Tibial artery (tissue), 1 donor: ENCODE data around the genes USP17L13 and USP17L29.

- PRO-cap, result no peak
Observed at GRCh38 chr4:7084577-7085249, 16.8 kb upstream of the GRPEL1 start.

- PRO-cap, result no peak
Observed at GRCh38 chr4:7313296-7313911, 121.1 kb downstream of the SORCS2 start.

- PRO-cap, result no peak
Observed at GRCh38 chr4:7490070-7490360, 55.3 kb upstream of the PSAPL1 start.

DNA sequence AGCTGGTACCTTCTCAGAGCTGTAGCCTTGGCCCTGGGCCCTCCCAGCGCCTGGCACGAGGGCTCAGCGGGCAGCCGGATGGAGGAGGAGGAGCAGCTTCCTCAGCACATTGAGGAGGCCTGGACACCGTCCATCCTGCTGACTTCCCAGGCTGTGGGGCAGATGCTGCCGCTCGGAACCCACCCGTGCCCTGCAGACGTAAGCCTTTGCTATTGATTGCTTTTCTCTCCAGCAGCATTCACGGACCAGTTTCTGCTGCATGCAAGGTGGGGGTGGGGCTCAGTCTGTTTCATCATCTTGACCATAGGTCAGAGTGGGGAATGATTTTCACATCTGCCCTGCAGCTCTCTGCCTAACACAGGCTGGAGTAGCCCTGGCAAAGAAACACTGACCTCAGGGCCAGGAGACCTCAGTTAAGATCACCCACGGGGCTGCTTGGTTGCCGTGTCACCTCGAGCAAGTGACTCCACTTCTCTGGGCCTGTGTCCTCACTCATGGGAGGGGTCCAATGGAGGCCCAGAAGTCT, 80.8 kb upstream of the PSAPL1 start:
- PRO-cap, result no peak

GRCh38 chr4:7531044-7532192, 96.7 kb upstream of the PSAPL1 start:
- PRO-cap, result no peak

- PRO-cap, result no peak
Observed at GRCh38 chr4:7872182-7872647, 67.4 kb downstream of the AFAP1 start.

- PRO-cap, result no peak
Observed at GRCh38 chr4:7983150-7983837, 43.6 kb upstream of the AFAP1 start.

DNA sequence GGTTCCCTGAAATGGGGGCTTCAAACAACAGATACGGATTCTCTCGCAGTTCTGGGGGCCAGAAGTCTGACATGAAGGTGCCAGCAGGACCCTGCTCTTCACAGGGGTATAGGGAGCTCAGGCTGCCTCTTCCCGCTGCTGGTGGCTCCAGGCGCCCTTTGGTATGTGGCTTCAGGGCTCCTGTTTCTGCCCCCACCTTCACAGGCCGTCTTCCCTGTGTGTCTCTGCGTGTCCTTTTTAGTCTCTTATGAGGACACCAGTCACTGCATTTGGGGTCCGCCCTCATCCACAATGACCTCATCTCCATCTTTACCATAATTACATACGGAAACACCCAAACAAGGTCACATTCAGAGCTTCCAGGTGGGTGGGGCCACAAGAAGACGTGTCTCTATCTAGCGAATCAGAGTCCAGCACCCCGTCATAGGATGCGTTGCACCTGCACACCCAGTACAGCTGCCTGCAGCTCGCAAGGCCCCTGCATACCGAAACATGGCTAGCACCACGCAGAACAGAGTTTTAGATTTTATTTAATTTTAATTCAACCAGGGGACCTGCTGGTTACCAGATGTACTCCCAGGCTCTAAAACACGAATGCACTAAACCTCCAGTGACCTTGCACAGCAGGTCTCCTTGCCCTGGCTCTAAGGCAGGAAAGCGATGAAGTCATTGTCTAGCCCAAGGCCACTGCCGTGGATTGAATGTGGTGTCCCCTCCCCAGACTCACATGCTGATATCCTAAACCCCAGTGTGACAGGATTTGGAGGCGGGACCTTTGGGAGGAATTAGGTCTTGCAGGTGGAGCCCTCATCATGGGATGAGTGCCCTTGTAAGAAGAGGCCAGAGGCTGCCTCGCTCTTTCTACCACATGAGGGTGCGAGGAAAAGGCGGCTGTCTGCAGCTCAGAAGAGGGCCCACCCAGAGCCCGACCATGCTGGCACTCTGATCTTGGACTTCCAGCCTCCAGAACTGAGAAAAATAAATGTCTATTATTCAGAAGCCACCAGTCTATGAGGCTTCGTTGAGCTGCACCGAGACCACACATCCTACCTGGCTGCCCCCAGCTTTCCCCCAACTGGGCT, 30.3 kb downstream of the ABLIM2 start:
- PRO-cap, result no peak

DNA sequence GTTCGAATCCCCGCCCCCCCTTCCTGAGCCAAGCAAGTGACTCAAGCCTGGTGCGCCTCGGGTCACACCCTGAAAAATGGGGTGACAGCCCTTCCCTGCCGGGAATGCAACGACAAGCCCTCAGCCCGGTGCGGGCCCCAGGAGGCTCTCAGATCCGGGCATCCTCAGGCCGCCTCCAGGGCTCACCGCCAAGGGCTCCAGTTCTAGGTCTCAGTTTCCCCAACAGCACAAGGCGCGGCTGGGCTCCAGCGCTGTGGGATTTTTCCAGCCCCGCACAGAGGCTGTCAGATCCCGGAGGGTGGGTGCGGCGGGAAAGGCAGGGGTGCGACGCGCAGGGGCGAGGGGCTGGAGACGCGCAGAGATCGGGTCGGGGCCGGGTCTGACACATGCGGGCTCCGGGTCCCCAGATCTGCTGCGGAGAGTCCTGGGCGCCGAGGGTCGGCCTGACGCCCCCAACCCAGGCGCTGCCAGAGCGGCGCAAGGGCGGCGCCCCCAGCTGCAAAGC, 792 bp downstream of the ABLIM2 start:
- PRO-cap, result no peak

DNA sequence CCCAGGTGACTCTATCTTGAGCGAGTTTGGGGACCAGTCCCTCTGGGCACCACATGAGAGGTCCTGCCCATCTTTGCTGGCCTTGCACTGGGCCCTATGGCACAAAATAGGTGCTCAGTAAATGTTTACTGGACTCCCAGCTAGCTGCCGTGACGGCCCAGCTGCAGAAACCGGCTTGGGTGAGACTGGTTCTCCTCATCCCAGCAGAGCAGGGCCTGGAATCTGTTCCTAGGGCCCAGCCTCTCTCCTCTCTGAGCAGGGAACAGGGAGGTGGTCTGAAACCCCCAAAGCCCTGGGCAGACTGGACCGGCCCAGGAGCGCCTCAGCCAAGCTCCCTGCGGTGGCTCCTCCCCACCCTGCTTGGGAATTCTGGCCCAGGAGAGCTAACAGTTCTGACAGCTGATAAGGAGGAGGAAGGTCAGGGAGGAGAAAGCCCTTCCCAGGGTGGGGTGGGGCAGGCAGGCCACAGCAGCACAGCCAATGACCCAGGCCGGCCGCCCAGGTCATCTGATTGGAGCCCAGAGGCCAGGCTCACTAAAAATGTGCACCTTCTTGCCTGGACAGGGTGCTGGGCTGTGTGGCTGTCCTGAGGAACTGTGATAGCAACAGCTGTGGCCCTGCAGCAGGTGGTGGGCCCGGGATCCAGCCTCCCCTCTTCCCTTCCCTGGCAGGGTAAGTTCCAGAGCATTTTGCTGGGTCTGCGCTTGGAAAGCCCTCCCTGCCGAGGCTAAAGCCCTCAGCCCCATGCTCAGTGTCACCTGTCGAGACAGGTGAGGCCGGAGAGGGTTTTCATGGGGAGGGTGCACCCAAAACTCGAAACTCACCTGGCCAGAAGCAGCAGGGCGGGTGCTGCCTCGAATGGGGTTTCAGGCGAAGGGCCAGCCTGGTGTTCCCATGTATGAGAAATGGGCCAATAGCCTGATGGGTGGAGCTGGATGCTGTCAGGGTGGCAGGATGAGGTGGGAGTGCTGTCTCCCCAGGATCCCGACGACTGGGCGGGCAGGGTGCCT, 17.2 kb upstream of the SH3TC1 start:
- PRO-cap, result no peak

DNA sequence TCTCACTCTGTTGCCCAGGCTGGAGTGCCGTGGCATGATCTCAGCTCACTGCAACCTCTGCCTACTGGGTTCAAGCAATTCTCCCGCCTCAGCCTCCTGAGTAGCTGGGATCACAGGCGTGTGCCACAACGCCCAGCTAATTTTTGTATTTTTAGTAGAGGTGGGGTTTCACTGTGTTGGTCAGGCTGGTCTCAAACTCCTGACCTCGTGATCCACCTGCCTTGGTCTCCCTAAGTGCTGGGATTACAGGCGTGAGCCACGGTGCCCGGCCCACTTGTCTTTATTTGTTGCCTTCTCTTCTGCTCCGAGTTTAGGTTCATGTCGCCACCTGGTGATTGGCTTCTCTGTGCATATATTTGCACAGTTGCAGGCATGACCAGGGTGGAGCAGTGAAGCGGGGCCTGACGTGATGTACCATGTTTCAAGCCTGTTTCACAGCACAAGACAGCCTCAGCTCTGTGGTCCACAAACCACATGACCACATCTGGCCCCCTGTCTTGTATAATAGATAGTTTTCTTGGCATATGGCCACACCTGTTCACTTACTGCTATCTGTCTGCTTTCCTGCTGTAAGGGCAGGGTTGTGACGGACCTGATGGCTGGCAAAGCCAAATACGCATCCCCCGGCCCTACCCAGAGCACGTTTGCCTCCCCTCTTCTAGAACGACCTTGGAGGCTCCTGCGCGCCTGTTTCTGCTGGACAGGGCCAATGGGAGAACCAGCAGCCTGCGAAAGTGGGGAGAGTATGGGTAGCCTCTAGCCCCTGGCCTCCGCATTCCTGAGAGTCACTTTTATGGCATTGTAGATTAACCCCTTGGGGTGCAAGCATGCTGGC, 6.4 kb upstream of the SH3TC1 start:
- PRO-cap, result no peak

GRCh38 chr4:8227709-8228872, 29.0 kb downstream of the SH3TC1 start:
- PRO-cap, result no peak

GRCh38 chr4:8341713-8342066, 72.1 kb downstream of the HTRA3 start:
- PRO-cap, result no peak

GRCh38 chr4:8472984-8473801, 32.6 kb downstream of the TRMT44 start:
- PRO-cap, result no peak

GRCh38 chr4:8525459-8525846, 54.7 kb upstream of the GPR78 start:
- PRO-cap, result no peak

GRCh38 chr4:8642007-8642483, 49.5 kb downstream of the CPZ start:
- PRO-cap, result no peak

DNA sequence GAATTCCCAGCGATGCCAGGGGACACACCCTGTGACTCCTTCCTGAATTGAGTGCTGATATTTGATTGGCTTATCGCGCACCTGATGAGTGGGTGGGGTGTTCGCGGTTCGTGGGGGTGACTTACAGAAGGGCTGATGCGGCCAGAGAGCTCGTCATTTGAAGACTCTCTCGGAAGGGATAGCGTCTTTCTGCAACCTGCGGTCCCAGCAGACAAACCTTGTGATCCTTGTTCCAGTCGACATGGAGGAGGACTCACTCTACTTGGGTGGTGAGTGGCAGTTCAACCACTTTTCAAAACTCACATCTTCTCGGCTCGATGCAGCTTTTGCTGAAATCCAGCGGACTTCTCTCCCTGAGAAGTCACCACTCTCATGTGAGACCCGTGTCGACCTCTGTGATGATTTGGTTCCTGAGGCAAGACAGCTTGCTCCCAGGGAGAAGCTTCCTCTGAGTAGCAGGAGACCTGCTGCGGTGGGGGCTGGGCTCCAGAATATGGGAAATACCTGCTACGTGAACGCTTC, at the start of gene USP17L13:
Gene USP17L13, plus strand, starts transcription at position 242 of the 522 bp plus-strand sequence.
- PRO-cap, result no peak

- PRO-cap, result no peak
Observed at GRCh38 chr4:9353338-9353815, at the start of gene USP17L29. Gene USP17L29 (plus strand): TSS chr4:9353638.

DNA sequence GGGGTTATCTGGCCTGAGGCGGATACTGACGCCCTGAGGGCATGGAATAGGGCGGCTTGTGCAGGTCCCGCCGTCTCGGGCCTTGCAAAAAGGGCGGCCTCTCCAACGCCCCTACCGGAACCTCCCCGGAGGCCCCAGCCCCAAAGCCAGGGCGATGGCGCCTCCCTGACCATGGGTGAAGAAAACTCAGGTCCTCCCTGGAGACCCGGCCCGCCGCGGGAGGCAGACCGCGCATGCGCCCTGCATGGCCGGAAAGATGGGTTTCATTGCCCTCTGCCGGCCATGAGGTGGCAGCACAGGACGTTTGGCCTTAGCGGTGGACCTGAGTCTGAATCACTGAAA, 18.2 kb downstream of the USP17L30 start:
- PRO-cap, result no peak

- PRO-cap, result no peak
Observed at GRCh38 chr4:9703357-9703659, 78.1 kb upstream of the DRD5 start.